Metanephros (tissue), 2 donors: ENCODE measurements around a stretch of chr3.

DNA sequence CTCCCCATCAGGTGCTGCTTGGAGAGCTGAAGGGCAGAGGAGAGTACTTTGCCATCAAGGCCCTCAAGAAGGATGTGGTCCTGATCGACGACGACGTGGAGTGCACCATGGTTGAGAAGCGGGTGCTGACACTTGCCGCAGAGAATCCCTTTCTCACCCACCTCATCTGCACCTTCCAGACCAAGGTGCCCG lies 25.0 kb downstream of the PRKCD start:
- RAMPAGE, long total RNA = no peak

DNA sequence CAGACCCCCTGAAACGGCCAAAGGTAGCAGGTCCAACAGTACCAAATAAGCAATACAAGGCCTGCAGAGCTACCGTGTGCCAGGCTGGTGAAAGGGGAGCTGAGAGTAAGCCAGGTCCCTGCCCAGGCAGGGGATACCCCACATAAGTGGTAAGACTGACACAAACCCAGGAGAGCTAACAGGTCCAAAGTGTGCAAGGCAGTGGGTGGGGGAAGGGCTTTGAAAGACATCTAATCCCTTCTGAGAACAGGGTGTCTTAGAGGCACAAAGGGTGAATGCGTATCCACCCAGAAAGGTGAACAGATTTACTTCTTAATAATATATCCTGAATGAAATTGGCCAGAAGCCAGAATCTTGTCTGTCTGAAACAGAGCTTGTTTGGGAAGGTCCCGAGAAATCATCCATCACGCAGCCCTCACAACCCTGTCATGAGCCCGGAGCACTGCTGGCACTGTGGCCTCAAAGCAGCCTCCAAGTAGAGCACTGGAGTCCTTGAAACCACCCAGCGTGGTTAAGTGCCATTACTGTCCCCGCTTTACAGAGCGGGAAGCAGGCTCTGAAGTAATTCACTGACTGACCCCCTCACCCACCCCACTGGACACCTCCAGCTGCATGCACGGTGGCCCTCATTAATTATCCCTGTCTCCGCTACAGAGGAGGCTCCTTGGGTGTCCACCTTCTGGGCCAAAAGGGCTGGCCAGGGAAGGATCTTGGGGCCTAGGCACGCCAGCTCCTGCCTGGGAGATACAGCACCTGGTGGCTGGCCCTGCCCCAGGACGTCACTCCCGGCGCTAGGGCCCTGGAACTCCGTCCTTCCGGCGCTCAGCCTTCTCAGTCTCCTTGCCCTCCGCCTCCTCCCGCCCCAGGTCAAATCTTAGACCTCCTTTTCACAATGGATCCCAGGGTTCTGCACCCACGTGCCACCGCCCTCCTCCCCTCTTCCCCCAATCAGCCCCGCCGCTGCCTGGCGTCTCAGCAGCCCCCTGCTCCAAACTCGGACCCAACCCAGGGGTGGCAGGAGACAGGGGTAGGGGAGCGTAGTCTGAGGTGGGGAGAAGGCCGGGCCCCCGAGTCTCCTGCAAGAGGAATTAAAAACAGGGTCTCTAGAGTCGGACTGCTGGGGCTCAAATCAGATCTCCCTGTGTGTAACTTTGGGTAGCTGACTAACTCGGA lies 1.2 kb downstream of the TKT start:
- RAMPAGE, long total RNA = no peak

- RAMPAGE, long total RNA = no peak
Observed at GRCh38 chr3:53264465-53265052, 8.7 kb upstream of the TKT start.

- RAMPAGE, long total RNA = no peak
Observed at GRCh38 chr3:53292174-53292796, 36.5 kb upstream of the TKT start.

- RAMPAGE, long total RNA = no peak
Observed at GRCh38 chr3:53370487-53371190, 23.3 kb upstream of the DCP1A start.

DNA sequence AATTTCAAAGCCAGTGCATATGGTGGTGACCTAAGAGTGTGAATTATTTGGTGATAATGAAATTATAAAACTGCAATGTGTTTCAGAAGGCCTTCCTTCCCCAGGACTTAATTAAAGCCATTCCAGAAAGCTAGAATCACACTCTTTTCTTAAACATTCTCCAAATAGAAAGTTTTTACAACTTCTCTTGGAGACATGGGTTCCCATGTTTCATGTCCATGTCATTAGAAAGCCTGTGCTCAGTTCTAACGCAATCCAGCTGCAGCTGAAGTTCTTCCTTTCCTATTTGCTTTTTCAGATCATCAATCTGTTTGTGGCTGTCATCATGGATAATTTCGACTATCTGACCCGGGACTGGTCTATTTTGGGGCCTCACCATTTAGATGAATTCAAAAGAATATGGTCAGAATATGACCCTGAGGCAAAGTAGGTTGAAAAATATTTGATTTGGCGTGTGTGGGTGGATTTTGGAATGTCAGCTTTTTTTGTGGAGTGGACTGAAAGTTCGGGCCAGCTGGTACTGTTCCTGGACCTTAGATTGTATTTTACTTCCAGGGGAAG lies 69.8 kb downstream of the CHDH start:
- RAMPAGE, long total RNA = no peak

DNA sequence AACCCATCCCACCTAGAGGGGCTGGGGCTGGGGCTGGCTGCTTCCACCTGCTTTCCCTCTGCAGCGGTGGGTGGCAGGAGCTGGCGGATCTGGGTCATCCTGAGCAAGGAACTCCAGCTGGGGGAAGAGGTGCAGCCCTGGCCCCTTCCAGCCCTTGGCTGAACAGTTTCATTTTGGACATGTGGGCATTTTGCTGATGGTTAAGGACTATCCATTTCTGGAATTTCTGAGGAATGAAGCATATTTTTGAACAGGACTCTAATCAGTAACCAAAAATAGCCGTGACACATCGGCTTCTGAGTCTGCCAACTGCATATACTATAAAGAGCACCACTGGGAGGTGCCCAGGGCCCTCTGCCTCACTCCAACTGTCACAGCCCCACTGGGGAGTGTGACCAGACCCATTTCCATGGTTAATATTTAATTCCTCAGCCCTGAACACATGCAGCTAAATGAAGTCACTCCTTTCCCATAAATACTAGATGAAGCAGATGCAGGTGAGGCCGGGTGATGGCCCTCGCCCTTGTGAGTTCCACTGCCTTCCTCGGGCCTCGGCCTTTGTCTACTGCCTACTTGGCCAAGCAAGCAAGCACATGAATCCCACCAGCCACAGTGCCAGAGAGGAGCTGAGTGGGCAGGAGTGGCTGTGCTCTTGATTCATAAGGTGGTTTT lies 39.7 kb downstream of the CHDH start:
- RAMPAGE, long total RNA = no peak

- RAMPAGE, long total RNA = no peak
Observed at GRCh38 chr3:53813909-53814288, 32.3 kb downstream of the CHDH start.

DNA sequence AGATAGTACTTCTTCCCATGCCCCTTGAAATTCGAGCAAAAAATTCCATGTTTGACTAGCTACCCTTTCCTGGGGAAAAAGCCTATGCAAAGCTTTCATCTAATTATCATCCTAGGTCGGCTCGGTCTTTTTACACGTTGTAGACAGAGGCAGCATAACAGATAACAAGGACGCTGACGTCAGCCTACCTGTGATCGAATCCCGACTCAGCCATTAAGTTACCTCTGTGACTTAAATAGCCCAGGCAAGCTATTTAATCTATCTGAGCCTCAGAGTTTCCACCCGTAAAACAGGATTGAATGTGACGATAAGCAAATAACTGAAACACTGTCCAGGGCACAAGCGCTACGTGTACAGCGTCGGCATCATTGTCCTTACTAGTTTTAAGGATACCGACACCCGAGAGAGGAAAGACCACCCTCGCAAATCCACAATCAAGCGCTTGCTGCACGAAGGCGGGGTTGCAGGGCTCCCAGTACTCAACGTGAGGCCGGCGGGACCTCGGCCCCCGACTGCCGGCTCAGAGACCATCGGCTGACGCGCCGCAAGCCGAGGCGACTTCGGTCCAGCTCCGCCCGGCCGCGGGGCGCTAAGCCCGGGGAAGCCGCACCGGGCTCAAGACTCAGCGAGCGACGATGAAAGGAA lies 468 bp downstream of the SELENOK start:
- RAMPAGE, long total RNA = no peak

GRCh38 chr3:54660521-54661291 lies 267.2 kb downstream of the LRTM1 start:
- RAMPAGE, long total RNA = no peak

DNA sequence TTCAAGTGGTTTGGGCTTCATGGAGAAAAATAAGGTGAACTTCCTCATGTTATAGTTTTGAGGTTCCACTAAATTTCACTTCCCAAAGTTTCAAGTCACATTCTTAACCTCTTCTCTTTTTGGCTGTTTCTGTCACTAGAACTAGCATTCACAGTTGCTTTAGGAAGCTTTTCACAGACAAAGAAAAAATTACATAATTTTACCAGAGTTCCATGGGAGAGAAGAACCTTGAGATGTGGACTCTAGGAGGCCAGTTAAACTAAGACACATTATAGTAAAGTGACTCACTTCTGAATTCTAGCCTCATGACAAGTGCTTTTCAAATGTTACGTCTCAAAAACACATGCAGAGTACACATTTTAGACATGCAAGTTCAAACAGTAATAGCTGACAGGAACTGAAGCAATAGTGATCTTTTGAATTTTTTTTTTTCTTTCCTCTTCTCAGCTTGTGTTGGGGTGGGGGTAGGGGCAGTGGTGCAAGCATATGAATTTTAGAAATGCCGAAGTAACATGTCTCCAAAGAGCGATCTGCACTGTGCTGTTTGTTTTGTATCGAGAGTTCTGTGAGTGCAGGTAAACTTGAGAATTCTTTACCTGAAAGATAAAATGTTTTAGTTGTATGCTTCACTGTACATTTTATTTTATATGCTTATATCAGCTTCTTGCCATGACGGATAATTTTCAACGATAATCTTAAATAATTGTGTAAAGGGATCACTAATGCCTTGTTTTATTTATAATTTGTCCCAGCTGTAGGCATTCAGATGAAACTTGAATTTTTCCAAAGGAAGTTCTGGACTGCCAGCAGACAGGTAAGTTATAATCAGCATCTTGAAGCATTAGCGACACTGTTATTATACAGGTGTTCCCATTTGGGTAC lies 40.1 kb upstream of the LRTM1 start:
- RAMPAGE, long total RNA = start-site peak on the plus strand centred at position 355 of the sequence, 301 bp wide, 6 and 13 reads in 2 replicates

DNA sequence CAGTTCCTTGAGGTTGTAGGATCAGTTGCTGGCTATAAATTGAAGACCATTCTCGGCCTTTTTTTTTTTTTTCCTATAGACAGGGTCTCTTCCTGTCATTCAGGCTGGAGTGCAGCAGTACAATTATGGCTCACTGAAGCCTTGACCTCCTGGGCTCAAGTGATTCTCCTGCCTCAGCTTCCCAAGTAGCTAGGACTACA lies 207.0 kb upstream of the LRTM1 start:
- RAMPAGE, long total RNA = no peak

GRCh38 chr3:55166296-55166514 lies 238.3 kb upstream of the LRTM1 start:
- RAMPAGE, long total RNA = no peak

GRCh38 chr3:55482905-55483207 lies 4.2 kb downstream of the WNT5A start:
- RAMPAGE, long total RNA = no peak

DNA sequence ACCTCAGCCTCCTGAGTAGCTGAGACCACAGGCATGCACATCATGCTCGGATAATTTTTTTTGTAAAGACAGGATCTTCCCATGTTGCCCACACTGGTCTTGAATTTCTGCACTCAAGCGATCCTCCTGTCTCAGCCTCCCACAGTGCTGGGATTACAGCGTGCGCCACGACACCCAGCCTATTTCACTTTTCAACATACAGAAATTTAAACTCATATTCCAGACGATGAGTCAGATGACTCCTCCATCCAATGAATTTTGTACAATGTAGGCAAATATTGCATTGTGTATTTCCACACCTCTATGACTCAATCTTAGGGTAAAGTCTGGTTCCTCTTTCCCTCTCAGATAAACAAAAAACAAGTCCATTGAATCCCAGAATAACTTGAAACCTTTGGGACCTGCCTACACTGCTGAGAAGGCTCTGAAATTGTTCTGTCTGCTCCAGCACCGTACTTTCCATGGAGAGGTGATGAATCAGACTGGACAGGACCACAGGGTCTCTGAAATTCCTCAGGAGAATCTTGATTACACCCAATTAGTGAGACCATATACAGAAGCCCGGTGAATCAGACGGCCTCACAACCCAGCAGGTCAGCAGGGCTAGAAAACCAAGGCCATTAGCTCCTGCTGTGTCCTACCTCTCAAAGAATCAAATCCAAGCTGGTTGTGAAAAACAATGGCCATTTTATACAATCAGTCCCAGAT lies 112.7 kb downstream of the ERC2 start:
- RAMPAGE, long total RNA = no peak

DNA sequence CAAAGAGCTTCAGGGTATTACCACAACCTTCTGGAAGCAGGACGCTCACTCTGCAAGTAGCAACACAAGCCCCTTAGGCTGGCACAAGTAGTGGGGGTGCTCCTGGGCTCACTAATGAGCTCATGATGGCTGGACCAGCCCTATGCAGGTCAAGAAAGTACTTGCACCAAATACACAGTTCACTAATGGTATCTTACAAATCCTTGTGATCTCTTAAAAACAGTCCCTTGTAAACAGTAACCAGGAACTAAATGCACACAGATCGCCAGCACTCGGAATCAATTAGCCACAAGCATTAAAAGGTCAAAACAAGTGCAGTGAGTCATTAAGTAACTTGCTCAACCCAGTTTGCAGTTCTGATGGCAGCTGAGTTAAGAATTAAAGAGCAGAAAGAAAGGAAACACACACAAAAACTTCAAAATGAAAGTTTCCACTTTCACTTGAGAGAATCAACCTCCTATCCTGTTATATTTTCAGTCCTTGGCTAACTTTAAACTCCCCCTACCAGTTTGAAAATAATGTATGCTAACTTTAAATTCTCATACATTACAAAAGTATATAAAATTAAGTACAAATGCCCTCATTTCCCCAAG lies 43.2 kb downstream of the ARHGEF3 start:
- RAMPAGE, long total RNA = no peak

DNA sequence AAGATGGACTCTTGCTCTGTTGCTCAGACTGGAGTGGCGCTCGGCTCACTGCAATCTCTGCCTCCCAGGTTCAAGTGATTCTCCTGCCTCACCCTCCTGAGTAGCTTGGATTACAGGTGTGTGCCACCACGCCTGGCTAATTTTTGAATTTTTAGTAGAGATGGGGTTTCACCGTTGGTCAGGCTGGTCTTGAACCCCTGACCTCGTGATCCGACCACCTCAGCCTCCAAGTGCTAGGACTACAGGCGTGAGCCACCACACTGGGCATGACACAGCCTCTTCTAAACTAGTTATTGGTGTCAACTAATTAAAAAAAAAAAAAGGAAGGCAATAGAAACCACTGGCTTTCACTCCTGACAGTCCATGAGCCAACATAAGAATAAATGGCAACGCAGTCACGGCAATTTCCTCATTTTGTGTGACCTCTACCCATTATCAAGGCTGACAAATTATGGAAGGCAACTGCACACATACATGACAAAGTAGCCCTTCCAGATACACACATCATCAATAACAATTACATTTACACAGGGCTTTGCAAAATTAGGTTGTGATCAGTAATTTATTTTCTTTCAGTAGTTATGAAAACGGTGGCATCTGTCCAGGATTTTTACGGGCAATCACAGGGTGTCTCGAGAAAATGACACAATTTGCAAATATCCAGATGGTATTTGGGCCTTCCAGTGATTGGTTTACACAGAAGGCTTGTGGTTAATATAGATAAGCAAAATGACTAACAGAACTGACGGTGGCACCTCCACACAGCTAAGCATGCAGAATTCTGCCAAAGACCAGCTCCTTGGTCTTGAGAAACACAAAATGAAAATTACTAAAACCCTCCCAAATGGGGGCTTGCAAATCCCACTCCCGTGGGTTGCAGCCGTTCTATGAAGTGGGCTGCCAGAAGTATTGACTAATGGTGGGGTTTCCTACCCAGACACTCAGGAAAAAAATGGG lies 5.8 kb downstream of the ARHGEF3 start:
- RAMPAGE, long total RNA = no peak

DNA sequence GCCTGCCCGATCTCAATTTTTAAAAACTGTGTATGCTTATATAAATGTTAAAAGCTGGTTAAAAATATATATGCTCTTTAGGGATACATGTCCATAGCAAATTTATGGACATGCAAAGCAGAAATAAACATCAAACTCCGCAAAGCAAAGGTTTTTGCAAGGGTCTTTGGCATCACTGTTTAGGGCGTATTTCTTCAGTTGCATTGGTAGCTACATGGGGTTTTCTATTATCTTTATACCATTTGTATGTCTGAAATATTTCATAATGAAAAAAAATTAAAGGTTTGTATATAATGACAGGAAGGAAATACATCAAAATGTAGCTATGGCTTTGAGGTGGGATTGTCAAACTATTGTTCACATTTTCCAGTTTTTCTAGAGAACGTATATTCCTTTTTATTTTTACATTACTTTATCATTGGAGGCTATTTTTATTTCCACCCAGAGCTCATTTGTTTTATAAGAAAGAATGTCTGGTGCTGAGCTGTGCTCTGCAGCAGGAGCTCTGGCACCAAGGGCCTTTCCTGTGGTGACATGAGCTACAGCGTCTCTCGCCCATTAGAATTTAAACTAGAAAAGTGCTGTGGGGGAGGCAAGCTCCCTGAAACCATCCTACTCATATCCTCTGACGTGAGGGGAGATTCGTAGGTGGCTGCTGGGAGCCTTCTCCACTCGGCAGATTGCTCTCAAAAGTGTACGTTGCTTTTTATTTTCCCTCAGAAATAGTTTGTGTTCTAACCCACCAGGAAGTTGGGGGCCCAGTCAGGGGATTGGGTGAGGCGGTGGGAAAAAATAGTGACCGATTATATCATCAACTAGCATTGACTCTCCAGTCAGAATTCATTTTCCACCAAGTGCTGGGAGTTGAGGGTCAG lies 76.1 kb upstream of the ARHGEF3 start:
- RAMPAGE, long total RNA = no peak

GRCh38 chr3:56879305-56879885 lies 77.6 kb upstream of the ARHGEF3 start:
- RAMPAGE, long total RNA = no peak

GRCh38 chr3:56923484-56924397 lies 122.0 kb upstream of the ARHGEF3 start:
- RAMPAGE, long total RNA = no peak